ENCODE measurements around a stretch of chr18.

- PRO-cap, result no peak
- RRBS, result no CpG with 5 or more reads among the region's 5 CpGs
Measured at GRCh38 chr18:50099776-50100600, 95.0 kb downstream of the MYO5B start.

GRCh38 chr18:50284870-50285377 is 2.6 kb downstream of the CXXC1 start:
- PRO-cap, result no peak
- RRBS, result no CpG with 5 or more reads among the region's 13 CpGs

DNA sequence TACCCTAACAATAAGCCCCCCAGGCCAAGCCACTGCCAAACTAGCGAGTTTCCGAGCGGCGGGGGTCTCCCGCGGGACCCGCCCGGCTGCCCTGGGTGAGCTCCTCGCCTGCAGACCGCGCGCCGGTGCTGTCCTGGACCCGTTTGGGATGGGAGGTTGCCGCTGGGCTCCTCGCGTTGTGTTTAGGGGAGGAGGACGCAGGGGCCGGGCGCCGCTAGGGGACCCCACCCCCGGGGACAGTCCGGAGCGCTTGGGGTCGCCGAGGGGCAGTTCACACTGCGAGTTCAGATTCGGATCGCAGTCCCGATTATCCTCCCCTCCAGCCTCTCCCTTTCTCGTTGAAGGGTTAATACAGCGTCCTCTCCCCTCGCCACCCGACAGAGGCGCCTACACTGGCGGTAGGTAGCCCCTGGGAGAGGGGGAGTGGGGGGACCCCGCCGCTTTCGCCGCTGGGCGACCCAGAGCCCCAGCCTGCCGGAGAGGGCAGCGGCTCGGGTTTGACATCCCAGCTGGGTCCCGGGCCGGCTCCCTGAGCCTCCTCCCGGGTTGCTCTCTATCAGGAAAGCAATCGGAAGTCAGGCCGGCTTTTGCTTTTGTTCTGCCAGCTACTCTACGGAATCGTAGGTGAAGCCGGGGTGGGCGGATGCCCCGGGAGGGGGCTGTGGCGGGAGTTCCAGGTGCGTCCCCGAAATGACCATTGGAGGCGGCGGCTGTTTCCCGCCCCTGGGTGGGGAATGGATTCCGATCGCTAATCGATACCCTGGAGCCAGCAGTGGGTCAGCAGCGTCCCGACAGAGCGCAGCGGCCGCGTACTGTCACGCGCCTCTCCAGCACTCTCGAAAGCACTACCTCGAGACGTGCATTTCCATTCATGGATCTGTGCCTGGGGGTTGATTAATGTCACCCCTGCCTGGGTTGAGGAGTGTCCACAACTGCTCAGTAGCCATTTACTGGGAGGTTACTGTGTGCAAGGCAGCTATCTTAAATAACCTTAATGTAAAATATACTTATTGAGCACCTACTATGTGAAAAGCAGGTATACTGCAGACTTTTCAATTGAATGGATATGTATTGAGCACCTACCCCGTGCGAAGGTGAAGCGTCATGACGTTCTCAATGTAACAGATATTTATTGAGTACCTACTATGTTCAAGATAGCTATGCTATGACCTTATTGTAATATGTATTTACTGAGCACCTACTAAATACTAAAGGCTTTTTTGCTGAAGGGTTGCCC is 893 bp downstream of the MAPK4 start:
- PRO-cap, result no peak
- RRBS, result 10% methylated on average over 17 of the region's 78 CpGs

- PRO-cap, result no peak
- RRBS, result no CpG with 5 or more reads among the region's 6 CpGs
Measured at GRCh38 chr18:50649650-50650429, 90.0 kb downstream of the MAPK4 start.

DNA sequence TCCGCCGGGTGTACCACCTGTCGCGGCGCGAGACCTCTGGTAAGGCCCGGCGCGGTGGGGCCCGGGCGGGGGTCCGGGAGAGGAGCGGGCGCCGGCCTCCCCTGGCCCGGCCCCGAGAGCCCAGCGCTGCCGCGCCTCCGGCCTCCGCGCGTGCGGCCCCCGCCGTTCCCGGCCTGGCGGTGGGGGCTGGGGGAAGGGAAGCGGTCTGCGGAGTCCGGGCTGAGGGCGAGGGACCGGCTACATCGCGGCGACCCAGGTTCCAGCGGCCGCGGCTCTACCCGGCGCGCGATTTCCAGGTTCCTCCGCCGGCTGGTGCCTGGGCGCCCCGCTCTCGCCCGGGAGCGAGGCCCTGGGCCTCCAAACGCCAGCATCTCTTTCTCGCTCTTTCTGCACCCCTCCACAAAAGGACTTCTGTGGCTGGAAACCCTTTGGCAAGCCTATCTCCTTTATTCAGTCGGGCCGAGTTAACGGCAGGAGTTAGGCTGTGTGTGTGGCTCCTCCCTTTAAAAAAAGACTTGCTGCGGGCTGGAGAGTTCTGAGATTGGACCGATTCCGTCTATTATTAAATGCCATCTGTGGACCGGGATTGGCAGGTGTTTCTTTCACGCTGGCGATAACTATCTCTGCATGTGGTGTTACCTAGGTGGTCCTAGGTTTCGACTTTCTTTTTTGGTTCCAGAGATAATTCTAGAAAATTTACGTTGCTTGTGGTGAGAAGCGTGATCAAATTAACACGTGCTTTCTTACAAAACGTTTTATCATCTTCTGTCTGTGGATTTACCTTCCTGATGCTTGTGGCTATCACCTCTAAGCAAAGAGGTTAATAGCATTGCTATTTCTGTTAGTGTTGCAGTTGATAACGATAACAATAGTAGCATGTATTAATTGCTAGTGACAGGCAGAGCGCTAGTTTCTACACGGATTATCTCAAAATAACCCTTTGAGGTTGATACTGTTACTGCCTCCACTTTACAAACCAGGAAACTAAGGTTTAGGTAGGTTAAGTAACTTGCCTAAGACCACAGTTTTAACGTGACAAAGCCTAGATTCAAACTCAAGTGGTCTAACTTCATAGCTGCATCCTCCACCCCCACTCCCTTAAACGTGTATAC is 708 bp downstream of the ME2 start:
- PRO-cap, result bidirectional peak, plus-strand start at position 761 of the sequence, minus-strand start at position 517 of the sequence
- RRBS, result 4% methylated on average over 19 of the region's 72 CpGs

DNA sequence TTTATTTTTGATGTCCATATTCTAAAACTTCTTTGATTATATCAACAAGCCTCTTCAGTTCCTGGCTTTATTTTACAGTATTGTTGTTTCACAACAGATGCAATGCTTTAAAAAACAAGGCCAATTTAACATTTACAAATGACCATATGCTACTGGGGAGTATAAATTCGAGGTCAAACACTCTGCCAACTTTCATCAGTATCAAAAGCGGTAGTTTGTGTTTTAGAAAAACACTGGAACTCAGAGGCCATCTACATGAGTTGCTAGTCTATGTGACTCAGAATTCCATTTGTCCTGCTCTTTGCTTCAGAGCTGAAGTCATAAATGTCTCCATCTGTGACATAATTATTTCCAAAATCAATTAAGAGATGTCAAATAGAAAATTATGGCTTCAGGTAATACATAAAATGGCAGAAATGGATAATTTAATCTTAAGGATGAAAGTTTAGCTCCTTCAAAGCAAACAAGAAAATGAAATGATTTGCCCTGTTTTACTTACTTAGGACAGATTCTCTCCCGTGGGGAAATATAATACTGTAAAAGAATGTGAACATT is 3.8 kb downstream of the MEX3C start:
- PRO-cap, result no peak
- RRBS, result no CpG with 5 or more reads among the region's 3 CpGs

- PRO-cap, result no peak
- RRBS, result 2% methylated on average over 20 of the region's 33 CpGs
Measured at GRCh38 chr18:51197103-51197303, 478 bp downstream of the MEX3C start.

GRCh38 chr18:51211738-51212204 is 14.3 kb upstream of the MEX3C start:
- PRO-cap, result no peak
- RRBS, result no CpG with 5 or more reads among the region's 1 CpG

DNA sequence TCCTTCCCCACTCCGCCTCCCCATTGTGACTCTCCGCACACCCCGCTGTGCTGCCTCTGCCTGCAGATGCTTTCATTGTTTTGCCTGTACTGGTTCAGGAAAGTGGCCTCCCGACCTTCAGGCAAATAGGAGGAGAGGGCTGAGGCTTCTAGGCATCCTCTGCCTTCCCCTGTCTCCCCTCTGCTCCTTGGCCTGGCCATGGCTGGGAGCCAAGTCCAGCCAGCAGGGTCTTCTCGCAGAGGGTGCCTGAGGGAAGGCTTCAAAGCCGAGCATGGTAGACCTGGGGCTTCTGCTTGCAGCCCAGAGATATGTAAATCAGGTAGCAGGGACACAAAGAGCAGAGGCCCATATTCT is 457.4 kb upstream of the MEX3C start:
- PRO-cap, result no peak
- RRBS, result no CpG with 5 or more reads among the region's 6 CpGs

DNA sequence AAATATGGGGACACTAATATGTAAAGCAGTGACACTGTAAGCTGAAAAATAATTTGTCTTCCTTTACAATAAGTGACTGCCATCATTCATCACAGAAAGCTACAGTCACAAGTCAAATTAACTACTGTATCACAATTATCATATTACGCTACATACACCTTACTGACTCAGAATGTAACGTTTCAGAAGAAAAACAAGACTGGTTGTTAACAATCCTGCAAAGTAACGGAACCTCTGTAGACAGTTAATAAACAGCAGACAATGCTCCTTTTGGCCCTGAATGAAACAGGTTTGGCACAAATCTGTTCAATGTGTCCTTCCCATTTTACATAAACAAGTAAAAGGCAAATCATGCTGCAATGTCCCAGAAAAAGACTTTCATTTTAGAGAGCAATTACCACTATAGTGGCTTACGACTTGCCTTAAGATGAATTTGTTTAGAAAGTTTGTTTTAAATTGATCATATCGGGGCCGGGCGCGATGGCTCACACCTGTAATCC is 3.7 kb downstream of the MBD2 start:
- PRO-cap, result no peak
- RRBS, result no CpG with 5 or more reads among the region's 8 CpGs

GRCh38 chr18:54388723-54389322 is 31.1 kb downstream of the C18orf54 start:
- PRO-cap, result unidirectional peak, minus-strand start at chr18:54388860
- RRBS, result no CpG with 5 or more reads among the region's 6 CpGs

DNA sequence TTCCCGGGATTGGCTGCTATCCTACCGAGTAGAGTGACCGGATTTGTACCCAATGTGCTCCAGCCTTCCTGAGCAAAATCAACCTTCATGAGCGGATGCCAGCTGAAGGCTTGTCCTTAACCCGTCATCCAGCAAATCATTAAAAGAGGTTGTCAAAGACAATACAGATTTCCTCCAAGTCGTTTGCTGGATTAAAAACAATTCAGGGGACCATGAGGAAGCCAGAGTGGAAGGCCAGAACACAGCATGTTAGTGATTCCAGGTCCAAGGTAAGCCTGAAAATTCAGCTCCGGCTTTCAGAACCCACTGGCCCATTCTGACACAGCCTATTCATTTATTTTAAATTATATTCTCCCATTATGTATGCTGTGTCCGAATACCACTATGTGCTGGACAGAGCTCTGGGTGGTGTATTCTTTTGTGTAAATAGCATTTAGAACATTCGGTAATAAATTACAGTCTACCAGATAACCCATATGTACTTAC is 76.8 kb upstream of the DYNAP start:
- PRO-cap, result no peak
- RRBS, result no CpG with 5 or more reads among the region's 9 CpGs

DNA sequence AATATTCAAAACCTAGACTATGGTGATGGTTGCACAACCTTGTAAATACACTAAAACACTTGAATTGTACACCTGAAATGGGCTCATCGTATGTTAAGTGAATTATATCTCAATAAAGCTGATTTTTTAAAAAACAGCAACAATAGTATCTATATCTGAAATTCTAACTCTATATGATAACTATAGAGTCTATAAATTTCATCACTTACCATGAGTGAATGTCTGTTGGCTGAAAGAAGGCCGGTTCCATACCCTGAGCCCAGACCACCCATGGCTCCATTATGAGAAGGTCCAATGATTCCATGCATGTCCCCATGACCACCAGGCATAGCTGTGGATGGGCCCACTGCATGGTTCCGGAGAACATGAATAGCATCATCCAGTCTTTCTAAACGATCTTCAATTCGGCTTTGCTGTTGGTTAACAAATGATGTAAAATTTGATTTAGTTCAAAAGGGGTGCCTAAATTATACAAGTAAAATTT is 295.1 kb upstream of the CCDC68 start:
- PRO-cap, result no peak
- RRBS, result no CpG with 5 or more reads among the region's 5 CpGs

DNA sequence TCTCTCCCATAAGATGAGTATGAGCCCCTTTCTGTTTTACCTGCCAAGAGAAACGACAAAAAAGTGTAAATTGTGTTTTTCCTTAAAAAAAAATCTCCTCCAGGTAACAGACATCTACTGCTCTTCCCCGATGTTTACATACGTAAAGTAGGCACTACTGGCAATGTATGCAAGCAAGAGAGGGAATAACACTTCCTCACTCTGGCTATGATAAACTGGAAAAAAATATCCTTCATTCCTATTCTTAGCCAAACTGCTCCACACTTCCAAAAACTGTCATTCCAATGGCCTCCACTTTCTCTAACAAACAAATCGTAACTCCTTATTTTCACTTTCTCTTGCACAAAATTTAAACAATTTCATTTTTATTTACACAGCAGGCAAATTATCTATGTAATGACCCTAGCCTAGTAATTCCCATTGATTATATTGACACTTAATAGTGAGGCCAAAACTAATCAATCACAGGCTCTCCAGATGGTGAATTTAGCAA is 184.5 kb downstream of the TCF4 start:
- PRO-cap, result no peak
- RRBS, result no CpG with 5 or more reads among the region's 4 CpGs

DNA sequence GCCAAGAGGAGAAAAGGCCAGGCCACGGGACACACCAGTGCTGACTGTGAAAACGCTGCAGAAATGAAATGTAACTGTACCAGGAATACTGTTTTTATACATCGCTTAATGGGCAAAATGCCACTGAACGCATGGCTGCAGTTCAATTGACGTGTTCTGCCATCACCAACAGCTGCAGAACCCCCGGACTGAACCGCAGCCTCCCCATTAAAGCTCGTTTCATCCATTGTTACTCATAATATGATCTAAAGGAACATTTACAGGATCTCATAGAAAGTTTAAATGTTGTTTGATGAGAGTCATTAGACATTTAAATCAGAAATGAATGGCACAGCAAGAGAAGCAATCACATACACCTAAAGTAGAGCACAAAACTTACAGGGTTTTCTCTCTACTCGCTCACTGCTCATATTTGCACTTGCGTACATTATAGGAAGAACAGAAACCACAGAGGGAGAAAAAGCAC is 35.4 kb downstream of the TCF4 start:
- PRO-cap, result no peak
- RRBS, result no CpG with 5 or more reads among the region's 10 CpGs

GRCh38 chr18:55720818-55721411 is 132.9 kb upstream of the TCF4 start:
- PRO-cap, result unidirectional peak, minus-strand start at chr18:55721313
- RRBS, result no CpG with 5 or more reads among the region's 23 CpGs

GRCh38 chr18:55795039-55795469 is 207.1 kb upstream of the TCF4 start:
- PRO-cap, result no peak
- RRBS, result no CpG with 5 or more reads among the region's 1 CpG

- PRO-cap, result no peak
- RRBS, result no CpG with 5 or more reads among the region's 8 CpGs
Measured at GRCh38 chr18:56459149-56459628, 179.2 kb downstream of the TXNL1 start.

DNA sequence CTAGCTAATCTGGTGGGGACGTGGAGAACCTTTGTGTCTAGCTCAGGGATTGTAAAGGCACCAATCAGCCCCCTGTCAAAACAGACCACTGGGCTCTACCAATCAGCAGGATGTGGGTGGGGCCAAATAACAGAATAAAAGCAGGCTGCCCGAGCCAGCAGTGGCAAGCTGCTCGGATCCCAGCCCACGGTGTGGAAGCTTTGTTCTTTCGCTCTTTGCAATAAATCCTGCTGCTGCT is 65.5 kb downstream of the TXNL1 start:
- PRO-cap, result no peak
- RRBS, result no CpG with 5 or more reads among the region's 5 CpGs

DNA sequence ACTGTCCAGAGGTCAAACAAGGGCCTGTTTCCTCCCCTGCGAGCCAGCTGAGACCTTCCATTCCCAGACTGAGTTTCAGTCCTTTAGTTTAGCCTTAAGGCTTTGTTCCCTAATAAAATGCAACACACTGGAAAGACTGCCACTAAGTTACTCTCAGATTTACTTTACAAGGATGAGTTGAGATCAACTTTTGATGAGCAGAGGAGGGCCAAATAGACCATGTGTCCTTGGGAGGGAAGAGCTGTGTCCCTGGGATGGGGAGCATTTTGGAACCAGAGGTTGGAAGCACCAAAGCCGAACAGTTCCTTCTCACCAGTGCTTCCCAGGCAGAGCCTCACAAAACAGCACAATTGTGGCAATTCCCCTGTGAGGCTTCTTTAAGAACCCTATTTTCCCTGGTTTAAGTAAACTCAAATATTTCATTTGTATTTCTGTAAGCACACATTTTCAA is 63.3 kb downstream of the TXNL1 start:
- PRO-cap, result no peak
- RRBS, result no CpG with 5 or more reads among the region's 2 CpGs

Measured in Caco-2 (cell line).